ENCODE measurements around a stretch of chr3.

- PRO-cap, result no peak
These were observed 17.5 kb upstream of the KCTD6 start for GRCh38 chr3:58474346-58474894.

GRCh38 chr3:58492539-58493001, 674 bp downstream of the KCTD6 start:
- PRO-cap, result no peak

GRCh38 chr3:58521000-58521537, 15.9 kb downstream of the ACOX2 start:
- PRO-cap, result no peak

DNA sequence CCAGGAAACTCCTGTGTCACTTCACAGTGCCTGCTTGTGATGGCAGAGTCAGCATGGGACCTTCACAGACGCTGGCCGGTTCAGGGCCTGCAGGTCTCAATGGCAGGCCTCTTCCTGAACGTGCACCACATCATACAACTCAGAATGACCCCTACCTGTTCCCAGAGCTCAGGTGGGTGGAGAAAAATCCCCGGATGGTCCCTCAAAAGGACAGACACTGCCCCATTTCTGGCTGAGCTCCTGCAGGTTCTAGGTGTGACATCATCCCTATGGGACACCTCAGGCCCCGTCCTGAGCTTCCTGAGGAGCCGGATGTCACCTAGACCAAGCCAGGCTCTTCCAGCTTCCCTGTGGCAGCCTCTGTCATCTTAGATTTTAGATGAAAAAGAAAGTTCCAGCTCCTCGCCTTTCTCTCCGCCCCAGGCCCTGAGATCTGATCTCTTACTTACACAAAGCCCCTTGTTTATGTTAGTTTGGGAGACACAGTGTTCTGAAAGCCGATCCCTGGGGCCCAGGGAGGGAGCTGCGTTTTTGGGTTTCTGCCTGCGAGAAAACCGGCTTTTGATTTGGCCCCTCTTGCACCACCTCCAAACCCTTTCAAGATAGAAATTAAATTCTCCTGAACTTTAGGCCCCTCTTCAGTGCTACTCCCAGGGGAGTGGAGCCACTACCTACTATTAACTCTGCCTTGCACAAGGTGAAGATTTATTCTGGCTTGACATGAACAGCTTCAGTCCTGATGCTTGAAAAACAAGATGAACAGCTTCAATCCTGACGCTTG, 40.1 kb upstream of the FAM107A start:
- PRO-cap, result unidirectional peak, minus-strand start at position 381 of the sequence; unidirectional peak, minus-strand start at position 435 of the sequence

DNA sequence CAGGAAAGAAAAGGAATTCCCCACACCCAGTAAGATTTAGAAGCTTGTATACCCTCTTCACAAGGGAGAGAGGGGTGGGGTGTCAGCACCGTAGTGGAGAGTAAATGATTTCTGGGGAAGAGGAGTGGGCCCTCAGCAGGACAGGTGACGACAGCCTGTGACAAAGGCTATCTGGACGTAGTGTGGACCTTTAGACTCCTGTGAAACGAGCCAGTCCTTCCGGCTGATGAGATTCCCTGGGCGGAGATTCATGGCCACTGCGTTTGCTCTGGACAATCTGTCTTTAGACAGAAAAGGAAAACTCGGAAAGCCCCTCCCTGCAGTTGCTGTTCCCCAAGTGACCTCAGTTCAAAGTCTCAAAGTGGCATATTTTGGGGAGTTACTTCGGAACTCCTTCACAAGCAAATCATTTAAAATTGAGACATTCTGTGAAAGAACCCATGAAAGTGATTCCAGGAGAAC, 1.7 kb upstream of the FAM3D start:
- PRO-cap, result no peak

- PRO-cap, result no peak
These were observed 150.1 kb downstream of the CFAP20DC start for GRCh38 chr3:58899764-58900028.

- PRO-cap, result no peak
These were observed 556.6 kb upstream of the CFAP20DC start for GRCh38 chr3:59606426-59606858.

GRCh38 chr3:60213172-60213844, 1037.9 kb downstream of the FHIT start:
- PRO-cap, result no peak

- PRO-cap, result no peak
These were observed 931.7 kb downstream of the FHIT start for GRCh38 chr3:60319518-60319991.

GRCh38 chr3:61008953-61009745, 242.1 kb downstream of the FHIT start:
- PRO-cap, result unidirectional peak, minus-strand start at chr3:61009215

GRCh38 chr3:61622888-61623467, 61.6 kb downstream of the PTPRG start:
- PRO-cap, result no peak

DNA sequence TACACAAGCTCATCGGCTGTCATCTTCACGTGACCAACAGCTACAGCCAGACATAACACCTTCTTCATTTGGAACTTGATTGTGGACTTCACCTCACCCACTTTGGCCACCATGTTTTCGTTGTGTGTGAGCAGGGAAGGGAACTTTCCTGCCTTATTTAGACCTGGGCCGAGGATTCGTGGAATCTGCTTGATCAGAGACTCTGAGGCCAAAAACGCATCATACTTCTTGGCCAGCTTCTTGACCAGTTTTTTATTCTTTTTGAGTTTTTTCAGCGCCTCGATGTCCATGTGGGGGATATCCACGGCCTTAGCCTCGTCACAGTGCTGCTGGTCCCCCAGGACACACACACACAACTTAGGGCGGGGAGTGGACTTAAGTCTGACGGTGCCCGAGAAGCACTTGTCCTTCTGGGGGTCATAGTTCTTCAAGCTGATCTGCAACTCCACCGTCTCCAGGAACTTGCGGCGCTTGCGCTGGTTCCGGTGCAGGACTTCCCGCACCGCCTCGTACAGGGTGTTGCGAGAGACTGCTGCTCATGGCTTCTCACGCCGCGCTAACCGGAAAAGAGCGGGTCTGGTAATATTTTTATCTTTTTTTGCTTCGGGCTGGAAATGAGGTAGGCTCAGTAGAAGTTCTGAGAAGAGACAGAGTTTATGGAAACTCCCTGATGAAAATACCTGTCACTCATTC, 181.3 kb downstream of the PTPRG start:
- PRO-cap, result no peak

GRCh38 chr3:61880159-61880821, 318.9 kb downstream of the PTPRG start:
- PRO-cap, result no peak

- PRO-cap, result no peak
These were observed 223.3 kb upstream of the C3orf14 start for GRCh38 chr3:62095202-62096322.

GRCh38 chr3:62202964-62204174, 115.5 kb upstream of the C3orf14 start:
- PRO-cap, result no peak

- PRO-cap, result no peak
These were observed 3.0 kb downstream of the C3orf14 start for GRCh38 chr3:62321757-62322361.

GRCh38 chr3:62875961-62876470, 800 bp upstream of the CADPS start:
- PRO-cap, result no peak

DNA sequence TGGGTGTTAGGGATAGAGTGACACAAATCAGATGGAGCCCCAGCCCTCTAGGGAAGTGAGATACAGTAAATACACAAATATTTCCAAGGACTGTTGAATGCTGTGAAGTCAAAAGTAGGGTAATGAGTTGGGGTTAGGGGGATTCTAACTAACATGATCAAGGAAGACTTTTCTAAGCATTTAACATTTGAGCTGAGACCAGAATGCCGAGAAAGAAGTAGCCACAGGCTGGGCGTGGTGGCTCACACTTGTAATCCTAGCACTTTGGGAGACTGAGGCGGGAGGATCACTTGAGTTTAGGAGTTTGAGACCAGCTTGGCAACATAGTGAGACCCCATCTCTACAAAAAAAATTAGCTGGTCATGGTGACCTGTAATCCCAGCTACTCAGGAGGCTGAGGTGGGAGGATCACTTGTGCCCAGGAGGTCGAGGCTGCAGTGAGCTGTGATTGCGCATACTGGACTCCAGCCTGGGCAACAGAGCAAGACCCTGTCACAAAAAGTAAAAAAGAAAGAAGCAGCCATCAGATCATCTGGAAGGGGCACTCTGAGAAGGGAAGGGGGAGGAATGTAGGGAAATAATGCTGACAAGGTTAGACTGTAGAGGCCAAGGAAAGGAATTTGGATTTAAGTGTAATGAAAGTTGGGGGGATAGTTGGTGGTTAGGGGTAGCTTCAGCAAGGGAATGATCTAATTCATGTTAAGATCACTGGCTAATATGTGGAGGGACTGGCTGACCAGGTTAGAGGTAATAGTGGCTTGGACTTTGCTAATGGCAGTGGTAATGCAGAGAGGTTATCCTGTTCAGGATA, 59.8 kb downstream of the ATXN7 start:
- PRO-cap, result no peak

DNA sequence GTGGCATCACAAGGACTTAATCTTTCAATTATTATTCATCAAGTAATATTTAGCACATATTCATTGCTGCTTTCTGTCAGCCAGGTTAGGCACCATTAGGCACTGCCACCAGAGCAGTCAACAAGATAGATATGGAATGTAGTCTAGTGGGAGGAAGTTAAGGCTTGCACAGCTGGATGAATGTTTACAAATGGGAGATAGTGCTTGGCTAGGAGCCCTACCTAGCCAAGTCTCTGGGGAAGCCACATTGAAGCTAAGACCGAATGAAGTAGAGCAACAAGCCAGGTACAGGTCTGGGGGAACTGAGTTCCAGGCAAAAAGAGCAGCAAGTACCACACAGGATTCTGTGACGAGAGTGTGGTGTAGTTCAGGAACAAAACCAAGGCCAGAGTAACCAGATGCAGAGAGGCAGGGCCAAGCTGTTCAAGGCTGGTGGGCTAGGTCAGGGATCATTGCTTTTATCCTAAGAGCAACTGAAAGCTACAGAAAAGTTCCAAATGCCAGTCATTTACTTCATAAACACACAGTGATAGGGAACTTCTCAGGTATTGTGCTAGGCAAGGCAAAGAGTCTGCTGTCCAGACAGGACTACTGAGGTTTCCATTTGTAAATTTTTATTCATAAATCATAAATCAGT, 77.6 kb downstream of the PSMD6 start:
- PRO-cap, result no peak

- PRO-cap, result no peak
These were observed 54.4 kb downstream of the PSMD6 start for GRCh38 chr3:63968922-63969283.

All from right common carotid artery plus branches (tissue), 1 donor.